ENCODE measurements around a stretch of chr5.

DNA sequence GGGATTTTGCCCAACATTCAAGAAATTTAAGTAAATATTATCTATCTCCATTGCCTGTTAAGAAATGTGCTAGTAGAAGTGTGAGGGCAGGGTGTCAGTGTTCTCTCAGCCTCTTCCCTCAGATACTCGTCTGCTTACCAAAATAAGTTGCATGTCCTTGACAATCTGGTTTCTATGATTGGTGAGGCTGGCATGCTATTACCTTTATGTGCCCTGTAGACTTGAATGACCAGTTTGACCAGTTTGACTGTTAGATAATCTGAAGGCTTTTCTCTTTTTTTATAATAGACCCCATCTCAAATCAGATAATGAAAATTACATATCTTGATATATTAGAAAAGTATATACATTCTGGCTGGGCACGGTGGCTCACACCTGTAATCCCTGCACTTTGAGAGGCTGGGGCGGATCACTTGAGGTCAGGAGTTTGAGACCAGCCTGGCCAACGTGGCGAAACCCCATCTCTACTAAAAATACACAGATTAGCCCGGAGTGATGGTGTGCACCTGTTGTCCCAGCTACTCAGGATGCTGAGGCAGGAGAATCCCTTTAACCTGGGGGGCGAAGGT, 437 bp downstream of the CATSPER3 start:
- PRO-cap, result no peak

- PRO-cap, result no peak
These were observed 100.9 kb upstream of the PITX1 start for GRCh38 chr5:135134925-135135376.

- PRO-cap, result no peak
These were observed 104.5 kb upstream of the PITX1 start for GRCh38 chr5:135138264-135139142.

DNA sequence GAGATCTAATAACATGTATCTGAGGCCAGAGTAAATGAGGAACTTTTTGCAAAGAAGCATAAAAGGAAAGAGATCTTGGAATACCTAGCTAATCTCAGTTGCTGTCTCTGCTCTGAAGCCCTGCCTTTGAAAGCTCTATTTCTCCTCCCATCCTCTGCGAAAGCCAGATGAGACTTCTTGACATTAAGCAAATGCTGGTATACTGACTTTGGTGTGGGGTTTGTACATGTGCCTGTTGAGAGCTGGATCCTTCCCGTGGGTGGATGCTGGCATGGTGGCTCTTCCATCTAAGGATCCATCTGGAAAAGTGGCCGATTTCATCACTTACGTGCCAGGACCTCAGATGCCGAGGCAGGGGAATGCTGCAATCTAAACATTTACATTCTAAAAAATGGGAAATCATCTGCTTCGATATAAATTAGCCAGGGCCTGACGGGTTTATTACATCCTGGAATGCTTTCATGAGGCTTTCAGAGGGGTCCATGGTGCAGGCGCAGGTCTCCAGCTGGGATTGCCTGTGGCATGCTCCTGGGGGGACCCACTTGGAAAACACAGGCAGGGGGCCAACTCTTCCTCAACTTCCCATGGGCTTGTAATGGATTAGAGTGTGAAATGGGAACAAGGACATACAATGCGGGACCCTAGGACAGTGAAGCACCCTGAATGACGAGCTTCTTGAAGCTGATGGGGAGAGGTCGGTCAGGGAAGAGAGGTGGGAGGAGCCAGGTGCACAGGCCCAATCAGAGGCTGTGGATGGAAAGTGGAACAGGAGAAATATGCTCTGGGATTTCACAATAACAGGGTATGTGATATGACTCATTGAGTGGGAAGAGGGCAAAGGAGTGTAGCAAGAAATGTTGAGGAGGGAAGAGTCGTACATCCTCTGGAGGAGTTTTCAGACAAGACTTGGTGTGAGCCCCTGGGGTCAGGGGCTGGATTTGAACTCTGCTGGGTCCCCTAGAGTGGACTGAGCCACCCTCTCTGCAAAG, 105.5 kb upstream of the PITX1 start:
- PRO-cap, result no peak

GRCh38 chr5:135332555-135333442, 66.2 kb downstream of the MACROH2A1 start:
- PRO-cap, result no peak

- PRO-cap, result no peak
These were observed 62.0 kb downstream of the MACROH2A1 start for GRCh38 chr5:135336702-135337848.

DNA sequence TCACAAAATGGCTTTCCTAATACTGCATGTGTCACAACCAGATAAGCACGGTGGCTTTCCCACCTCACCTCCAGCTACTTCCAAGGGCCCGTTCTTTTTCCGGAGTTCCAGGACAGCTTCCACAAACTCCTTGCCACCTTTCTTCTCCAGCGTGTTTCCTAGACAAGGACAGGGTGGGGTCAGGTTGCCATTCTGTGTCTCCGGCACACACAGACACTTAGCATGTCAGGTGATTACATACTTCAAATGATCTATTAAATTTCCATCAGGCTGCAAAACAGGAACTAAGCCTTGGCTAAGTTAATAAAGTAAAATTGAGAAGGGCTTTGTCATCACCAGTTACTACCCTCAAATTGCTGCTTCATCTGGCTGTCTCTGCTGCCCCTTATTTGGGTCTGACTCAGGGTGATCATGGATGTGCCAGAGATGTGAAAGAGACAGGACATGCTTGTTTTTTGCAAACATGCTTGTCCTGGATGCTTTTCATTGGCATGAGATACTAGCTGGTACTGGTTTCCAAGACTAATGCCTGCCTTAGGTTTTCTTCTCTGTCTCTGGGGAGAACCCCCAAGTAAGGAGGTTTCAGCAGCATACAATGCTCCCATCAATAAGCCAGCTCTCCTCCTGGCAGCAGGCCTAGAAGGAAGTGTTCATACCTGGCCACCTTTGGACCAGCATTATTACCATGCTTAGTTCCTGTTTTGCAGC, 53.0 kb downstream of the MACROH2A1 start:
- PRO-cap, result no peak

DNA sequence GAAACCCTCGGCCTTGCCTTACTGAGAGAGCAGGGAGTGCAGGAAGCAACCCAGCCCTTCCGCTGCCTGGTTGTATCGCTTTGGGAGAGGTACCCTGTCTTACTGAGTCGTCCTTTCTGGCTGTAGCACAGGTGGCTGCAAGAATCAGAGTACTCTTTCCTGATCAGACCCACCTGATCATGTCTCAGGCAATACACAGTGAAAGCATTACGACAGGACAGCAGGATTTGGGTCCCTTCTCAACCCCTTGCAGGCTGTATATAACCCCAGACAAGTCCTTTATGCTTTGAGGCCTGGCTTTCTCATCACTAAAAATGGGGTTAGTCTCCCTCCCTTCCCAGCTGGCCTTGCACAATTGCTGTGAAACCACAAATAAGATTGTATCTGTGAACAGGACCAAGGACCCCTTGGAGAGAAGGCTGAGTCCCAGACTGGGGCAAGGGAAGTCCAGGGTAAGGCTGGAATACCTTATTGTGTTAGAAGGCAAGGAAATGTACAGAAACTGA, 11.6 kb downstream of the MACROH2A1 start:
- PRO-cap, result no peak

DNA sequence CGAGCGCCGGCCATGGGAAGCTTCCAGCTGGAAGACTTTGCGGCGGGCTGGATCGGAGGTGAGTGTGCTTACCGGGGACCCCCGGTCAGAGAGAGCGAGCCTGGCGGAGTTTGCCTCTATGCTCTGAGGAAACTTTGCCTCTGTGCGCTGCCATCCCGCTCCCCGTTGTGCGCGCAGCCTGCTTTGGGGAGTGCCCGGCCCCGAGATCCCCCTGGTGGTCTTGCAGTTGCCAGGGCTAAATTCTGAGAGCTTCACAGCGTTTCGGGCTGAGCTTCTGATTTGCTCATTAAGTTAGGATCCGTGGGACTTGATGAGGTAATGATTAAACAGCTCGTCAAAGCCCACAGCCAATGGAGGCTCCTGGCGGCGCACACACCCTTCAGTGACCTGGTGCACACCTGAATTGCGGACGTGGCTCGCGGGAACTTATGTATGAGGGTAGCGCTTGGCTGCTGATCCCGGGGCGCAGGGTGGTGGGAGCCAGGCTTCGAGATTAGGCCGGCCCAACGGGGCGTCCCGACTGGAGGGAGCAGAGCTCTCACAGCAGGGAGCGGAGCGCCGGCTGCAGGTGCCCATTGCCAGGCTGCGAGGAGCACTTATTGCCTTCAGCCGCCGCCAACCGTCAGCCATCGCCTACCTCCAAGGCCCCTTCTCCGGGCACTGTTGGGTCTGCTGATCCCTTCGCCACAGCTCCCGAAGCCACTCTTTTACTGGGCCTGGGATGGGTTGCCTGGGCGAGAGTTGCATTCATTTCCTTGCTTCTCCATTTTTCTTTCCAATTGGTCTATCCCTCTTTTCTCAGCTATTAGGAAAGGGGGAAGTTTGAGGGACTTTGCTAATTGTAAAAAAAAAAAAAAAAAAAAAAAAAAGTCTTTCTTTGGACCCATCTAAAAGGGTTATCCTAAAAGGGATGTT, 630 bp downstream of the SLC25A48 start:
- PRO-cap, result no peak

- PRO-cap, result no peak
These were observed 30.2 kb downstream of the TGFBI start for GRCh38 chr5:136059040-136059375.

DNA sequence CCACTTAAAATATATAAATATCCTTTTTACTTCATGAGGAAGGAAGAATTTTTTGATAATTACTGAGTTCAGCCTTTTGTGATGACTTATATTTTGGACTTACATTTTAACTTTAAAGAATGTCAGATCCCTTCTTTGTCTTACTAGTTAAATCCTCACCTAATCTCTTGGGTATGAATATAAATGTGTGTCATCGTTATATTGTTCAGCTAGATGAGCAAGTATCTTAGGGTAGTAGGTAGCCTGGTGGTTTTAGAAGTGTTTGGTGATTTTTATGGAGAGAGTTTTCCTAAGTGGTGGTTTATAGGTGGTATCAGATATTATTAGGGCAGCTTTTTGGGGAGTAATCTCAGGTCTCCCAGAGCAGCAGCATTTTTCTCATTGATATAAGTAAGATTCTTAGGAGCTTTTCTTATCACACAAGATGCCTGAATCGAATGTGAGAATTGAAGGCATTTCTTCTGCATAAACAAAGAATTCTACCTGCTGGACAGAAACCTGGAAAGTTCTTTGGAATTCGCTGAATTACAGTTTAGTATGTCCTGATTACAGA, 11.7 kb downstream of the SMIM32 start:
- PRO-cap, result no peak

GRCh38 chr5:136810359-136810845, 445.1 kb upstream of the TRPC7 start:
- PRO-cap, result no peak

DNA sequence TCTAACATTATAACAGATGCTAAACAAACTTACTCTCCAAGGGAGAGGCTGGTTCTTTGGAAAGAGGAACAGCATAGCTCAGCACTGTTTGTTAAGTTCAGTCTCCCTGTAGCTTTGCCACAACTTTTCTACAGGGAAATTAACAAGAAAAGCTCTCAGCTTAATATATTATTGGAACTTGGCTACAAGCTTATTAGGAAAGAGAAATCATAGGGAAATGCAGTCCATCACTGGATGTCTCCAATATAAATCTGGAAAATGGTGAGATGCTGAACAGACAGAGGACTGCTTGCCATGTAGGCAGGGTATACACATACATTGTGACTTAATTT, 275.1 kb downstream of the SPOCK1 start:
- PRO-cap, result no peak

DNA sequence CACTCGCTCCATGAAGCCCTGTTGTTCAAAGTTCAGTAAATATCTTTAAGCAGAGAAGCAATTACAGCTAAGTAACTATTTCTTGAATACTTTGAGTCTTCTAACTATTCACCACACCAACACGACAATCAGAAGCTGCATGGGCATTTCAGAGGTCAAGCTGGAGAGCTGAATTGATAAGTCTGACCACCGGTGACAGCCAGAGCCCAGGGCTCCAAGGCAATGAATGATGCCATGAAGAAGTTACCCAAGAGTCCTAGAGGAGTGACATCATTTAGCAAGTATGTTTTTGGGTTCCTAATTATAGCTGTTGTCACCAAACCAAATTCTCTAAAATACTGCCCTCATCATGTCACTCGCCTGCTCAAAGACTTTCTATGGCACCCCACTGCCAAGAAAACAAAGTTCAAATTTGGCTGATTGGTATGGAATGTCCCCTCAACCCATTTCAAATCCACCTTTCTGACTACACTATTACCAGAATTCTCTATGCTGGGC, 235.1 kb downstream of the SPOCK1 start:
- PRO-cap, result no peak

DNA sequence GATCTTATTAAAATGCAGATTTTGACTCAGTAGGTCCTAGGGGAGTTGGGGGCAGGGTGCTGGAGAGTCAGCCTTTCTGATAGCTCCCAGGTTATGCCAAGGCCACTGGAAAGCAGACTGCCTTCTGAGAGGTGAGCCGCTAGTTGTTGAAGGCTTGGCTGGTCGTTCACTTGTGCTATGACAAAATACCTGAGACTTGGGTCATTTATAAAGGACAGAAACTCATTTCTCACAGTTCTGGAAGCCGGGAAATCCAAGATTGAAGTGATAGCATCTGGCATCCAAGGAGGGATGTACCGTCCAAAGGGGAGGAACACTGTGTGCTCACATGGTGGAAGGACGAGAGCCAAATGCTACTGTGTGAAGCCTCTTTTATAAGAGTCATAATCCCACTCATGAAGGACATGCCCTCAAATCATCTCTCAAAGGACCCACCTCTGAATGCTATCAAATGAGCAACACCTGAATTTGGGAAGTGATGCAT, 183.2 kb downstream of the SPOCK1 start:
- PRO-cap, result no peak

- PRO-cap, result no peak
These were observed 114.5 kb downstream of the KLHL3 start for GRCh38 chr5:137621211-137621923.

- PRO-cap, result no peak
These were observed 113.6 kb downstream of the KLHL3 start for GRCh38 chr5:137622166-137622729.

GRCh38 chr5:137802667-137802853, 48.4 kb upstream of the HNRNPA0 start:
- PRO-cap, result no peak

GRCh38 chr5:137838050-137838551, 29.6 kb upstream of the MYOT start:
- PRO-cap, result no peak

DNA sequence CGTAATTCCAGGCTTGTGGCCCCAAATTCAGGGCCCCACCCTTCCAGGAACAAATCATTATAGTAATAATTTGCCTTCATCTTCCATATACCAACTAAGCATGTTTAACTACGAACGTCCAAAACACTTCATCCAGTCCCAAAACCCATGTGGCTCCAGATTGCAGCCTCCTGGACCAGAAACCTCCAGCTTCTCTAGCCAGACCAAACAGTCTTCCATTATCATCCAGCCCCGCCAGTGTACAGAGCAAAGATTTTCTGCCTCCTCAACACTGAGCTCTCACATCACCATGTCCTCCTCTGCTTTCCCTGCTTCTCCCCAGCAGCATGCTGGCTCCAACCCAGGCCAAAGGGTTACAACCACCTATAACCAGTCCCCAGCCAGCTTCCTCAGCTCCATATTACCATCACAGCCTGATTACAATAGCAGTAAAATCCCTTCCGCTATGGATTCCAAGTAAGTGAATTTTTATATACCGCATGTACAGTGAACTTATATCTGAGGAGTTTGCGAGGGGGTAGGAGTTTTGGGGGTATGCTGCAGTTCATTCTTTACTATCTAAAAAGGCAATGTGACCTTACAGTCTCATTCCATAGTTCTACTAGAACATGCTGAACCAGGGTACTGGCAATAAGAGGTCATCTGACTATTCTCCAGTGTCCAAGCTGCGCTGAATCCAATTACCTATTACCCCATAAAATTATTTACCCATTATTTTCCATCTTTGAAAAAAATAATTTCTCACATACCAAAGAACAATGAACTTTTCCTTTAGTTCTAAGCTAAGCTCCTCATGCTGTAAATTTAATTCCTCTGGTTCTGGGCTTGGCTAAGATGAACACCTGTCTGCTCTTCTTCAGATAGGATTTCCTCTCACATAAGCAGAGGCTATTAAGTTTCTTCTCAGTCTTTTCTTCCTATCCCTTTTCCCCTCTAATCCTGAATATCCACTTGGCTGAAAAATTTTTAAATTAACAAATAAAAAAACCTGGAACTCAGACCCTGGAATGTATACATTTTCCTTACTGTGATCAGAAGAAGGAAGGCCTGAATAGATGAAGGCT, 3.2 kb downstream of the MYOT start:
- PRO-cap, result no peak